Lower leg skin (tissue), 2 donors: ENCODE measurements around the genes KPNA7 and ARPC1A.

DNA sequence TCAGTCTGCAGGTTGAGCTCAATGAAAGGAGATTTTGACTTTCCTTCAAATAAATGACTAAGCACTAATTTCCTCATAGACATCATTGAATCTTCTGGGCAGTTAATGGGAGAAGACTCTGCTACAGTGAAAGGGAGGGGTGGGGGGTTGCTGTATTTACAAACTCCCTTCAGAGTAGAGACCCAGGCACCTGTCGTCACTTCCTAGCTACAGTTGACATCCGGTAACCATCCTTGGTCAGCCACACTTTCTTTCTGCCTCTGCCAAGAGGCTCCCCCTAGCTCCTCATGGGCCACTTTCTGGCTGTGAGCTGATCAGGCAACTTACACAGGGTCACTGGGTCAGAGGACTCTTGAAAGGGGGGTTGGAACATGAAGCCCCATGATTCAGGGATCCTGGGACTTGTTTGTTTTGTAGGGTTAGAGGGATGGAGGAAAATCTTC lies 1.3 kb downstream of the TECPR1 start:
- PRO-cap = no peak
- RAMPAGE, long total RNA, 2 experiments = no peak in any of the 2 experiments

- PRO-cap = bidirectional peak, plus-strand start at chr7:98252364, minus-strand start at chr7:98252176
- RAMPAGE, long total RNA, 2 experiments = start-site peak on the plus strand in 1 of 2 experiments, at chr7:98252348-98252400 at its widest, 33 reads per replicate
These were observed 283 bp upstream of the TECPR1 start for GRCh38 chr7:98252253-98252776.

- PRO-cap = no peak
- RAMPAGE, long total RNA, 2 experiments = no peak in any of the 2 experiments
These were observed 43.3 kb downstream of the BAIAP2L1 start for GRCh38 chr7:98357643-98357923.

- PRO-cap = no peak
- RAMPAGE, long total RNA, 2 experiments = no peak in any of the 2 experiments
These were observed 60.9 kb upstream of the NPTX2 start for GRCh38 chr7:98556227-98556600.

DNA sequence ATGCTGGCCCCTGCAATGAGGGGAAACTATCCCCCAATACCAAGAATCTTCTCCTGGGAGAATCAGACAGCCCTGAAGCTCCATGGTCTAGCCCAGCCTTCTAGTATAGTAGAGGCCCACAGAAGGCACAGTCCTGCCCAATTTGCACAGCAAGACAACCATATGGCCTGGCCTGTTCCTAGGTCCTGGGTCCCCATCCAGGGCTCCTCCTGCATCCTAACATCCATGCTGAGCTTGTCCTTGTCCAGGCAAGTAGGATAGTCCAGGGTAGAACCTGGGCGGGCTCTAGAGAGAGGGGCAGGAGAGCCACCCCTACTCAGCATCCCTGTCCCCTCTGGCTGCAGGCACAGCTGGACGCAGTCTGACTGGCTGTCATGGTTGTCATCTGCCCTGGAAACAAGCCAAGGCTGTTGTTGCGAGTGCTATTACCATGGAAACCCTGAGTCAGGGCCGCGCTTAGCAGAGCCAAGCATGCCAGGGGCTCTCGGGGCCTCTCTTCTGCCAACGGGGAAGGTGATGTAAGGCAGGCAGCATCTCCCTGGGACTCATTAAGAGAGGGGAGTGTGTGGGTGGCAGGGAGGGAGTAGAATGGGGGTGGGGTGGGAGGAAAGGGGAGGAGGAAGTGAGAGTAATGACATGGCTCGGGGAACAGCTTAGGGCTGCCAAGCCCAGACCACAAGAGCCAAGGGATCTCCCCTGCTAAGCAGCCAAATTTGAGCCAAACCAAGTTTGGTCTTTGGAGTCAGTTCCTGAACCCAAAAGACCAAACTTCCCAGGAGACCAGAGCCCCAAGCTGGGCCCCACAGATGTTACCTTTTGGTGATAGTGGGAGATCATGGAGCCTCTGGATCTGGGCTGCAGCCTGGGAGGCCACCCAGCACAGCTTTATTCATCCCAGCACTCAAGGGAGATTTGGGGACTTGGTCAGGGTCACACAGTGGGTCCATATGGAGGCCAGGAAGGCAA lies 67.7 kb downstream of the TMEM130 start:
- PRO-cap = no peak
- RAMPAGE, long total RNA, 2 experiments = no peak in any of the 2 experiments

- PRO-cap = no peak
- RAMPAGE, long total RNA, 2 experiments = no peak in any of the 2 experiments
These were observed 2.5 kb downstream of the TMEM130 start for GRCh38 chr7:98867096-98867960.

- PRO-cap = no peak
- RAMPAGE, long total RNA, 2 experiments = no peak in any of the 2 experiments
These were observed 132.7 kb downstream of the SMURF1 start for GRCh38 chr7:99011019-99011753.

GRCh38 chr7:99029067-99029824 lies 114.7 kb downstream of the SMURF1 start:
- PRO-cap = no peak
- RAMPAGE, long total RNA, 2 experiments = no peak in any of the 2 experiments

GRCh38 chr7:99029915-99030763 lies 113.8 kb downstream of the SMURF1 start:
- PRO-cap = no peak
- RAMPAGE, long total RNA, 2 experiments = no peak in any of the 2 experiments

DNA sequence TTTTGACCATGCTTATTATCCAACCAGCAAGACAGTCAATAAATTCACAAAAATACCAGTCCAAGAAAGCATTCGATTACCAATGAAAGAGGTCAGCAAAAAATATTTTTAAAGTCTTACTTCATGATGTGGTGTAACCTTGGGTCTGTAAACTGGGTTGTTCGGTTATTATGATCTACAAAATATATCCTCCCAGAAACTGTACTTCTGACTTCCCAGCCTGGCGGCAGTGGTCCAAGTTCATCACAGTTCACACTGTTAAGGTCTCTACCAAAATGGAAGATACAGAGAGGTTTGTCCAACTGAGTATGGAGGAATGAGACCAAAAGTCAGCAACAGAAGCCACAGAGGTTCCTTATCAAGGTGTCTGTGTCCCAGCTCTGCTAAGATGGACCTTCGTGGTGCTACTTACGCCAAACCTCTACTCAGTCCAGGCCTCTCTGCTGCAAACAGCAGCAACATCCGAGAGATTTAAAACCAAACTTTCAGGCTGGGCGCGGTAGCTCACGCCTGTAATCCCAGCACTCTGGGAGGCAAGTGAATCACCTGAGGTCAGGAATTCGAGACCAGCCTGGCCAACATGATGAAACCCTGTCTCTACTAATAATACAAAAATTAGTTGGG lies 94.4 kb downstream of the SMURF1 start:
- PRO-cap = no peak
- RAMPAGE, long total RNA, 2 experiments = no peak in any of the 2 experiments

- PRO-cap = no peak
- RAMPAGE, long total RNA, 2 experiments = no peak in any of the 2 experiments
These were observed 23.4 kb downstream of the SMURF1 start for GRCh38 chr7:99120386-99121010.

DNA sequence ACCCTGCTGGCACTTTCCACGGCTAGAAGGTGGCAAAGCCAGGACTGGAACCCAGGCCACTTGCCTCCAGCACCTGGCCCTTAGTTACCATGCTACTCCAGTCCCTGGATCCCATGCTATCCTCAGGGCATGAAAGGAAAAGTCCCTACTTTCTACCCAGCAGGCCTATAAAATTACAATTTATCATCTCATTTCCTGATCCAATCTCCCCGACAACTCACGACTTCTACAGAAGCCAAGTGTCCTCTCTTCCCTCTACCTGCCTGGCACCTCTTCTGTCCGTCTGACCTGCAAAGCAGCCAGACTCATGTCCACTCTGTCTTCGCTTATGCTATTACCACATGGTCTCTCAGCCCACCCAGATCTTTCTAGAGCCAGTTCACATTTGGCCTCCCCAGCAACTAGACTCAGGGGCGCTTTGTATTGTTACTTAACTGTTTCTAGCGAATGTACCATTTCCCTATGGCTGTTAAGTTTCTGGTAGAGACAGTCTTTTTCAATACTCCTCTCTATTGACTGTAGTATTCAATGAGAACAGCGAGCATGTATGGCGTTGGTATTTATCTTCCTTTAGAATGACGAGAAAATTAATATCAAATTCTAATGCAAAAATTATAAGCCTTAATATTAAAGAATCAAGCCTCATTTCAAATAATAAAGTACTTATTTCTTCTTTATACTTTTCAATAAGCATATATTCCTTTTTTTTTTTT lies 18.1 kb downstream of the SMURF1 start:
- PRO-cap = no peak
- RAMPAGE, long total RNA, 2 experiments = start-site peak on the minus strand in 1 of 2 experiments, centred at position 521 of the sequence, 16 reads per replicate

DNA sequence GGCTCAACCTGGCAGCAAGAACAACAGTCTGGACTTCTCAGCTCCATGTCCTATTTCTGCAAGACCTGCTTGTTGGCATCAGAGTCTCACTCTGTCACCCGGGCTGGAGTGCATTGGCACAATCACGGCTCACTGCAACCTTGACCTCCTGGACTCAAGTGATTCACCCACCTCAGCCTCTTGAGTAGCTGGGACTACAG lies at the start of gene KPNA7:
KPNA7 (minus strand) TSS at position 96 of the 200 bp plus-strand sequence.
- PRO-cap = no peak
- RAMPAGE, long total RNA, 2 experiments = no peak in any of the 2 experiments

DNA sequence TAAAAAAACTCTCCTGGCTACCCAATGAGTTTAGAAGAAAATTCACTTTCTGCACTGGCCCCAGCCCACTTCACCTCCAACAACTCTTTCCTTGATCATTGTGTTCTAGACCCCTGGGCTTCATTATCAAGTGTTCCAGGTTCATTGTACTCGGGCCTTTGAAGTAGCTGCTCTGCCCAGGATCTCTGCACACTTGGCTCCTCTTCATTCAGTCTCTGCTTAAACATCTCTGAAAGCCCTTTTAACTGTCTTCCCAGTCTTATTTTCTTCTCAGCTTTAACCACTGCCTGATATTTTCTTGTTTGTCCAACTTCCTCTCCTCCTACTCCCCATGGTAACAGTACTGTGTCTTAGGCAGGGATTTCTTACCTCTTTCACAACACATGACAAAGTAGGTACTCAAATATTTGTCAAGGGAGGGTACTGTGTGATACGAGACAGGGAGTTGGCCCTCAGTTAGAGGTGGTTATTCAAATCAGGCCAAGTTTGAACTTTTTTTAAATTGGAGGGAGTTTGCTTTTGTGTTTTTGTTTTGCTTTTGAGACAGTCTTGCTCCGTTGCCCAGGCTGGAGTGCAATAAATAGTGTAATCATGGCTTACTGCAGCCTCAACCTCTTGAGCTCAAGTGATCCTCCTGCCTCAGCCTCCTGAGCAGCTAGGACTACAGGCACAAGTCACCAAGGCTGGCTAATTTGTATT lies 2.3 kb upstream of the KPNA7 start:
- PRO-cap = no peak
- RAMPAGE, long total RNA, 2 experiments = no peak in any of the 2 experiments

DNA sequence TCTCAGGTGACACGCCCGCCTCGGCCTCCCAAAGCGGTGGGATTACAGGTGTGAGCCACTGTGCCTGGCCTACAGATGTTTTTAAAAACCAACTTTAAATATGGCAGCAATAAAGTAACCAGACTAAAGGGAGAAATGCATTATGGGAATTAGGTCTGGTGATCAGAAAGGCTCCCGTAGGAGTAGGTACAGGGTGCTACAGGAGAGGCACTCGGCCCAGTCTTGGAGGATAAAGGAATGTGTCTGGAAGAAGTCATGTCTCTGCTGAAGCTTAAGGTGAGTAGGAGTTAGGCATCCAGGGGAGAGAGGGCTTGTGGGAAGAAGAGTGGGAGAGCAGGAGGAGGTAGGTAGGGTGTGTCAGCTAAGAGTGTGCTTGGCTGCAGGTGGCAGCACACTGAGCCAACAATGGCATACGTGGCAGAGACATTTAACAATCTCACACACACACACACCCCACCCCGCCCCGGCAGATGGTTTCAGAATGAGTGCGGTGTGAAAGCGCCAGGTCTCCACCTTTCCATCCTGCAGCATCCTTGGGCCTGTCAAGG lies 11.3 kb upstream of the ARPC1A start:
- PRO-cap = no peak
- RAMPAGE, long total RNA, 2 experiments = no peak in any of the 2 experiments

DNA sequence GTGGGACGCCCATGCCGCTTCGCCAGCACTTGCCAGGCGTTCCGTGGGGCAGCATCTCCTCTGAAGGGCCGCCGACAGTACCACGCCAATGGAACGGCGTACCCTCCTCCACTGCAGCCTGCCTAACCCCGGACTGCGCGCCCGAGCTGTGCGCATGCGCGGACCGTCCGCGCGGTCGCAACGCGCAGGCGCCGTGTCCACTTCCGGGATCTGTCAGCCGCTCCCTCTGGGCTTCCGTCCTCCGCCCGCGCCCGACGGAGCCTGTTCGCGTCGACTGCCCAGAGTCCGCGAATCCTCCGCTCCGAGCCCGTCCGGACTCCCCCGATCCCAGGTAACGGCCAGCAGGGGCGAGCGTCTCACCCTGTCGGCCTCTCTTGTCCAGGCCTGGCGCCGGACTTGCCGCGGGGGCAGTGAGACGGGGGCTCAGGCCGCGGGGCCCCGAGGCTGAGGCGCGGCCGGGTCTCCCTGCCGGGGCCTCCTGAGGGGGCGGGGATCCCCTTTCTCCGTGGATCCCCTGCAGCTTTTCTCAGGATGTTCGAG lies at the start of gene ARPC1A:
ARPC1A (plus strand) TSS at position 225 of the 540 bp plus-strand sequence.
- PRO-cap = bidirectional peak, plus-strand start at position 237 of the sequence, minus-strand start at position 120 of the sequence
- RAMPAGE, long total RNA, 2 experiments = start-site peak on the plus strand in 2 of 2 experiments, centred at positions 258 to 266 of the sequence, 185 to 315 reads per replicate; start-site peak on the minus strand in 1 of 2 experiments, centred at position 133 of the sequence, 7 reads per replicate

DNA sequence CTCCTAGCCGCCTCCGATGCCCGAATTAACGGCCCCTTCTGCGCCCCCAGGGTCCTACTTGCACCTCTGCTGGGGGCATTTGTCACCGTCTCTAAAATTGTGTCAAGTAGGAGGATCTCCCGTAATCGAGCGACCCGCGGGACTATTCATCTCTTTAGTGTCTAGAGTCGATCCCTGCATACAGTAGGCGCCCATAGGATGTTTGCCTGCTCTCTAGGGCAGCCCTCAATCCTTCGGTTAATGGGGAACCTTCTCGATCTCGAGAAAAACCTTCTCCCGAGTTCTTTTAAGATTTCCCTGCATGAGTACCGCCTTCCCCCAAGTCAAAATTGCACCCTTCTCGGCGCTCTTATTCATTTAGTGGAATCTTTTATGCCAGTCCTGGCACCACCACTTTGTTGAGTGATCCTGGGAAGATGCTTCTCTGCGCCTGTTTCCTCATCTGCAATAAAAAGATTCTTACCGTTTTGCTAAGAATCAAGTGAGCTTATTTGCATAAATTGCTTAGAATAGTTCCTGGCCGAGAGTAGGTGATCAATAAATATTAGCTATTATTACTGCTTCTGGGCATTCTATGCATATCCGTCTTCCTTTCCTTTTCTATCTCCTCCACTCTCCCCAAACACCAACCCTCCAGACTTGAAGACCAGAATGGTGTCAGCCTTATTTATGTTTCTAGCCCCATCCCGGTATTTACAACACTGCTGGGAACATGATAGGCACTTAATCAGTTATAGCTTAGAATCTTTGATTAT lies 693 bp downstream of the ARPC1A start:
- PRO-cap = no peak
- RAMPAGE, long total RNA, 2 experiments = no peak in any of the 2 experiments

- PRO-cap = no peak
- RAMPAGE, long total RNA, 2 experiments = no peak in any of the 2 experiments
These were observed 16.0 kb downstream of the PDAP1 start for GRCh38 chr7:99392292-99392974.

DNA sequence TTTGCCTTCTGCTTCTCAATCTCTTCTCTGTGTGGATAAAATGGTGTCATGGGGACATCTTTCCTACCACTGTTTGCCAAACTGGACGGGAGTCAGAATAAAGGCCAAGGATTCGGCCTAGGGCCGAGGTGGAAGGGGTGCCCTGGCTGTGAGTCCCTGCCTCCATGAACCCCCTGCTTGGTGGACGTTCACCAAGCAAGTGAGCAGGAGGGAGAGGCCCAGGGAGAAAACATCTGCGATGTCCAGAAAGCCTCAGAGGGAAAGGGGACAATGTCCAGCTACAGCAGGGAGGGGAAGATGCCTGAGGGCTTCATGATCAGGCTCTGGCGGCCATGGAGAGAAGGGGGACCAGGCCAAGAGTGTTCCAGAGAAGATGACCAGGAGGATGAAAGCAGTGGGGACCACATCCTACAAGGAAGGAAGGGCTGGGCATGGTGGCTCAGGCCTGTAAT lies 10.4 kb downstream of the PDAP1 start:
- PRO-cap = no peak
- RAMPAGE, long total RNA, 2 experiments = no peak in any of the 2 experiments

- PRO-cap = no peak
- RAMPAGE, long total RNA, 2 experiments = no peak in any of the 2 experiments
These were observed 10.5 kb downstream of the BUD31 start for GRCh38 chr7:99419059-99419793.